Mesenchymal stem cell of the bone marrow (primary cell): ENCODE measurements around a stretch of chr6.

DNA sequence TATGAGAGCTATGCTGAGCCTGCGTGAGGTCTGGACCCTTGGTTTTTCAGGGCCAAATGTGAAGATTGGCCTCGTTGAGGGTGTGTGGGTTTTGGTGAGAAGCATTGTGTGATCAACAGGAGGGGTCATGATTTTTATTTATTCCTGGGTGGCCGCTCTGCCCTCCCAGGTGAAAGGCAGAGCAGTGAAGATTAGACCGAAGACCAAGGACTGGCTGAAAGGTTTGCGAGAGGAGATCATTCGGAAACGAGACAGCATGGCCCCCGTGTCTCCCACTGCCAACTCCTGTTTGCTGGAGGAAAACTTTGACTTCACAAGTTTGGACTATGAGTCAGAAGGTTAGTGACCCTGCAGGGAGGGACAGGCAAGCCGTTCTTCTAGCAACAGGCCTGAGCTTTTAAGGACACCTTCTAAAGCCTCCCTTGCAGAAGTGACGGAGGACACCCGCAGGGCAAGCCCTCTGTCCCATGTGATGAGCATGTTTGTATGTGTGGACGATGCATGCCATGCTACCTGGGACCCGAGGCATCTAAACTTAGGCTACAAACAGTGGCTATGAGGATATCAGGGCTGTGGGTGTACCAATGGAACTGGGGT lies 84.7 kb downstream of the SERAC1 start:
- CAGE, long polyA plus RNA: no peak

- CAGE, long polyA plus RNA: no peak
These were observed 64.0 kb downstream of the GTF2H5 start for GRCh38 chr6:158231961-158232674.

DNA sequence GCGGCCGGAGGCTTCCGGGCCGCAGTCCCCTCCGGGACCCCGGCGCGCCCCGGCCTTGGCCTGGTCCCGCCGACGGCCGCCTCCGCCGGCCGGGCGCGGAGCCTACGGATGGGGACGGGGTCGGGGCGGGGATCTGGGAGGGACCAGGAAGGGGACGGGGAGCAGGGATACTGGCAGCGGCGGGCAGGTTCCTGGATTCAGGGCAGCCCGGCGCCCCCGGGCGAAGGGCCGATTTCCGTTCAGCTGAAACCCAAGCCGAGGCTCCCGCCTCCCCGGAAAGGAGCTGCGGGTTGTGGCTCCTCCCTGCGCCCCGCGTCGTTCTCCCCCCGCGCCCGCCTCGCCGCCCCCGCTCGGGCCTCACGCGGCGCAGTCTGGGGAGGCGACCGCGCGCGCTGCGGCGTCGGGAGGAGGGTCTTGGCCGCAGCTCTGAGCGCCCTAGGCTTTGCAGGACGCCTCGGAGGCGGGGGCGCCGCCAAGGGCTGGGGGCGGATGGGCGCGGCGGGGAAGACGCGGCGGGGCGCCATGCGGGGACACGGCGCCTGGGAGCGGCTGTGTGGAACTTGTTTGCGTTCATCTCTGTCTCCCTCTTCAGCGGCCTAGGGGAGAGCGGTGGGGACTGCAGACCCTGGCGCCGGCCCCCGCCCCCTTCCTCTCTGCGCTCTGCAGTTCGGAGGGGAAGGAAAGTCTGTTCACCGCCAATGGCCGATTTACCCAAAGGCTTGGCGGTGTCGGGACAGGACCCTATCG lies 22.8 kb upstream of the TMEM181 start:
- CAGE, long polyA plus RNA: no peak

DNA sequence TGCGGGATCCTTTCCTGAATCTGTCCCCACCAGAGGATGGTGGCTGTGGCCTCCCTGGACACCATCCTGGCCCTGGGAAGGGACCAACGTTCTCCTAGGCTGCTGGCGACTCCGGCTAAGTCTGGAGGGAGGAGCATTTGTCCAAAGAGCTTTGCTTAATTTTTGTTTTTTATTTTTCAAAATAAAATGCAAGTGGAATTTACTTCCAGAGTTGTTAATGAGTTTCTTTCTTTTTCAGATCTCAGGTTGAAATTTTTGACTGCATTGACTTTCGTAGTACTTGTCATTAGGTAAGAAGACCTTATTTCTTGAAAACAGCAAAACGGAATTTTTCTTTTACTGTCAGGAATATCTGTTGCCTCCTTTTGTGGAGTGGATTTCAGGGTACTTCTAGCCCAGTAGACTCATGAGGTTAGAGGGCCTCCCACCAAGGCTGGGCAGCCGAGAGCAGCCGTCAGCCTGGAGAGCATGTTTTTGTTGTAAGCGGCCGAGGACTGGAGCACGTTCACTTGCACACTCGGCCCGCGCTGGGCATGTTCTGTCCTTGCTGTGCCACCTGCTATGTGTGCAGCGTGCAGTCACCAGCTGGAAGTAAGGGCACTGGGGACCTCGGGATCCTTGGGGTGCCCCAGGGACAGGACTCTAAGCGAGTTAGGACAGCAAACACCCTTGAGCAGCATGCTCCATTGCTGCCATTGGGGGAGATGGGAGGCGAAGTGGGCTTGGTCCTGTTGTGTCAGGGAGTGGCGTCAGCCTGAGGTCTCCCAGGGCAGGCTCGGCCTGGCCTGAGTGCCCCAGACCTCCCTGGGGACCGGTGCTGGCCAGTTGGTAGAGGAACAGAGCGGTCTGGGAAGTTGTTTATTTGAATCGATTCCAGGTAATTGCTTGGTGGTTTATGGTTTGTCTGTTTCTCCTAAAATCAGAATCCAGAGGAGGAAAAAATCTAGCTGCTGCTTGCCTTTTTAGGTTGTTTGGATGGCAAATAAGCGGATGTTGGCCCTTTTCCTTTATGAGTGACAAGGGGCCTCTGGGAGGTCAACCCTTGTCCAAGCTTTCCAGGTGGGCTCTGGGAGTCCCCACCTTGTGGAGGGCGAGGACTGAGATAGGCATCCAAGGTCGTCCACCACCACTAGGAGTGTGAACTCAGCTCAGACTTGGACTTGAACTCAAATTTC lies 18.7 kb downstream of the DYNLT1 start:
- CAGE, long polyA plus RNA: no peak

GRCh38 chr6:158634630-158635318 lies 9.8 kb downstream of the DYNLT1 start:
- CAGE, long polyA plus RNA: no peak

DNA sequence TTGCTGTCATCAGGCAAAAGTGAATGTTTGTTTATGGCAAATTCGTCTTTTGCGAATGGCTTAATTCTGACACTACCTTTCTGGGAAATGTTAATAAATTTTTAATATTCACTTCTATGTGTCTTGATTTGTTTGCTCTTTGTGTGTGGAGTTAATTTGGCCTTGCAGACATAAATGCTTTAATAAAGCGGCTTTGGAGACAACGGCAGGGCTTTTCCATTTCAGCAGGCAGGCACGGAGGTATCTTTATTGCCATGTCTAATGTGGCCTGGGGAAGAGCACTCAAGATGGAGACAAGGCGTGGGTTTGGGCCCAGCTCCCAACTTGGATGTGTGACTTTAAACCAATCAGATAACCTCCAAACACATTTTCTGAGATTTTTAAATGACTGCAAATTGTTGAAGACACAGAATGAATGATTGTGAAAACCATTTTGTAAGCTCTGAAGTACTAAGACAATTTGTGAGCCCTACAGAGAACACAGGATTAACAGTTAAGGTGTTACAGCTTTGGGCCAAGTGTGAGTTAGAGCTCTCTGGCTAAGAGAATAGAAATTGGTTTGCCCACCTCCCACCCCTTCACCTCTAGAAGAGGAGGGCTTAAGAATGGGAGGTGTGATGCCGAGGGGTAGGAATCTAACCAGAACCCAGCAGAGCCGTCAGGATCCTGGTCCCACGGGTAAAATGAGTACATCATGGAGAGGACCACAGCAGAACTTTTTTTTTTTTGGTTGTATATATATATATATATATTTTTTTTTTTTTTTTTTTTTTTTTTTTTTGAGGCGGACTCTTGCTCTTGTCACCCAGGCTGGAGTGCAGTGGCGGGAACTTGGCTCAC lies 9.0 kb downstream of the DYNLT1 start:
- CAGE, long polyA plus RNA: no peak

- CAGE, long polyA plus RNA: no peak
These were observed 4.2 kb downstream of the DYNLT1 start for GRCh38 chr6:158640361-158640660.

DNA sequence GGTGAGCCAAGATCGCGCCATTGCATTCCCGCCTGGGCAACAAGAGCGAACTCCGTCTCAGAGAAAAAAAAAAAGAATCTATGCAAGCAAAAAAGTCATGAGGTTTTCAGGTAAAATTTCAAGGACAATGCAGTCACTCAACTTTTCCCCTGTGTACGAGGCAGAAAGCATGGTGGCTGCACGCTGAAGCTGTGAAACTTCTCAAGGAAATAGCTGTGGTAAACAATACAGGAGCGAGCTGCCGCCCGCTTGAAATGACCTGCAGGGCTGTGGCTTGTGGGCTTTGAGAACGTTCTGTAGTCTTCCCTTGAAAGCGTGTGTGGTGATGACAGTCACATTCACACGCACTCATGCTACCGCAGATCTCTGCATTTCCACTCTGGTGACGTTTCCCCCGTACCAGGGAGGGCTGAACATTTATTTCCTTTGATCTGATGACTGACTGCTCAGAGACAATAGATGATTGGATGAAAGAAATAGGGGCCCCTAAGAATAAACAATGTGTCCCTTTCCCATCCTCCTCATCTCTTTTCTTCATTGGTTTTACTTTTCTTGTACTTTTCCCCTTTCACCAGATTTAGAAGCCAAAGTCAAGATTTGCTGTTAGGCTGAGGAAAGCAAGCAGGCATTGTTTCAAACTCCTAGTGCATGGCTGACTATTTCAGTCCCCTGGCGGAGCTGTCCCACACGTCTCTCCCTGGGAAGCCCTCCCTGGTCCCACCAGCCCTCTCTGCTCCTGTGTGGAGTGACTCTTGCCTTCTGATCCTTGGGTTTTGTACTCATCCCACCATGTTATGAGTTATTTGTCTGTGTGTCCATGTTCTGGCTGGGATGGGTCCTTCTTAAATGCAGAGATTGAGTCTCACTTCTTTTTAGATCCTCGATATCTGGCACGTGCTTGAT lies 3.8 kb downstream of the SYTL3 start:
- CAGE, long polyA plus RNA: no peak

- CAGE, long polyA plus RNA: no peak
These were observed 13.2 kb downstream of the SYTL3 start for GRCh38 chr6:158662732-158663789.

- CAGE, long polyA plus RNA: no peak
These were observed 17.0 kb downstream of the SYTL3 start for GRCh38 chr6:158666644-158667529.

- CAGE, long polyA plus RNA: no peak
These were observed 68.0 kb downstream of the SYTL3 start for GRCh38 chr6:158717632-158718542.

GRCh38 chr6:158720273-158721157 lies 70.7 kb downstream of the SYTL3 start:
- CAGE, long polyA plus RNA: no peak

GRCh38 chr6:158751786-158752436 lies 67.3 kb downstream of the EZR start:
- CAGE, long polyA plus RNA: no peak

DNA sequence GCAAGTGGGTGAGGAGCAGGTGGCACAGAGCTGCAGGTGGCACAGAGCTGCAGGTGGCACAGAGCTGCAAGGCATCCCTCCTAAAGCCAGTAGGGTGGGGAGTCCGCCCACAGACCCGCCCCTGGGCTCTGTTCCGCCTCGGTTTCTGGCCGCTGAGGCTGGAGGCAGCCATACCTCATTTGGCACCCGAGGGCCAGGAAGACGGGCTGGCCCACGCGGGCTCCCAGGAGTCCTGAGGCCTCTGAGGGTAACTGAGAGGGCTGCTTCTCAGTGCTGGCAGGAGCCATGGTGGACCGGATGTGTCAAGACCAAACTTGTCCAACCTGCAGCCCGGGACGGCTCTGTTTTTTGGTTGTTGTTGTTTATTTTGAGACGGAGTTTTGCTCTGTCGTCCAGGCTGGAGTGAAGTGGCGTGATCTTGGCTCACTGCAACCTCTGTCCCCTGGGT lies 60.0 kb downstream of the EZR start:
- CAGE, long polyA plus RNA: no peak

DNA sequence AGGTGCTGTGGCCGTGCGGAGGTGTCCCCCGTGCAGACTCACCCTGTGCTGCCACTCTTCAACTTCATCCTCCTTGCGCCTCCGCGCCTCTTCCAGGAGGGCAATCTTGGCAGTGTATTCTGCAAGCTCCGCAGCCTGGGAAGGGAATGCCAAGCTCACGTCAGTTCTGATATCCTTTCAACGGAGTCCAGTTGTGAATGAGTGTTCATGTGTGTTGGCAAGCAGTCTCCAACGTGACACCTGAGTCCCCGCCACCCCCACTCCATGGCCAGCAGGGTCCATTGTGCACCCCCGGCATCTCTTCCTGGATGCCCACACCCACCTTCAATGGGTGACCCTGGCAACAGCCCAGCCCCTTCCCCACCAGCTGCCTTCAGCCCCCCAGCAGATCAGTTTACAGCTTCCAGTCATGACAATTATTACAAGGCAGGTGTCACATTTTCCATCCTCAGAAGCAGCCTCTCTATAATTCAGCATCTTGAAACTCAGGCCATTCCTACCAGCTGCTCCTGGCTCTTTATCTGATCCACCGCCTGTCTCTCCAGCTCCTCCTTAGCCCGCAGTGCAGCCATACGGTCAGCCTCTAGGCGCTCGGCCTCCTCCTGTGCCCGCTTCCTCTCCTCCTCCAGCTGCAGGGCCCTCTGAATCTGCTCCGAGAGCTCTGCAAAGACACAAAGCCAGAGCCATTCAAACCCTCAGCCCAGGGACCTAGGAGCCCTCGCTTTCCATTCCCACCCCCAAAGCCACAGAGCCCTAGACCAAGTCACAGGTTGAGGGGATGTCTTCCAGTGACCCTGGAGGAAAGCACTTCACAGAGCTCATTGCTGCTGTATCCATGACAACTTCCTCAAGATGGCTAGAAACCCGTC lies 49.6 kb downstream of the EZR start:
- CAGE, long polyA plus RNA: no peak

DNA sequence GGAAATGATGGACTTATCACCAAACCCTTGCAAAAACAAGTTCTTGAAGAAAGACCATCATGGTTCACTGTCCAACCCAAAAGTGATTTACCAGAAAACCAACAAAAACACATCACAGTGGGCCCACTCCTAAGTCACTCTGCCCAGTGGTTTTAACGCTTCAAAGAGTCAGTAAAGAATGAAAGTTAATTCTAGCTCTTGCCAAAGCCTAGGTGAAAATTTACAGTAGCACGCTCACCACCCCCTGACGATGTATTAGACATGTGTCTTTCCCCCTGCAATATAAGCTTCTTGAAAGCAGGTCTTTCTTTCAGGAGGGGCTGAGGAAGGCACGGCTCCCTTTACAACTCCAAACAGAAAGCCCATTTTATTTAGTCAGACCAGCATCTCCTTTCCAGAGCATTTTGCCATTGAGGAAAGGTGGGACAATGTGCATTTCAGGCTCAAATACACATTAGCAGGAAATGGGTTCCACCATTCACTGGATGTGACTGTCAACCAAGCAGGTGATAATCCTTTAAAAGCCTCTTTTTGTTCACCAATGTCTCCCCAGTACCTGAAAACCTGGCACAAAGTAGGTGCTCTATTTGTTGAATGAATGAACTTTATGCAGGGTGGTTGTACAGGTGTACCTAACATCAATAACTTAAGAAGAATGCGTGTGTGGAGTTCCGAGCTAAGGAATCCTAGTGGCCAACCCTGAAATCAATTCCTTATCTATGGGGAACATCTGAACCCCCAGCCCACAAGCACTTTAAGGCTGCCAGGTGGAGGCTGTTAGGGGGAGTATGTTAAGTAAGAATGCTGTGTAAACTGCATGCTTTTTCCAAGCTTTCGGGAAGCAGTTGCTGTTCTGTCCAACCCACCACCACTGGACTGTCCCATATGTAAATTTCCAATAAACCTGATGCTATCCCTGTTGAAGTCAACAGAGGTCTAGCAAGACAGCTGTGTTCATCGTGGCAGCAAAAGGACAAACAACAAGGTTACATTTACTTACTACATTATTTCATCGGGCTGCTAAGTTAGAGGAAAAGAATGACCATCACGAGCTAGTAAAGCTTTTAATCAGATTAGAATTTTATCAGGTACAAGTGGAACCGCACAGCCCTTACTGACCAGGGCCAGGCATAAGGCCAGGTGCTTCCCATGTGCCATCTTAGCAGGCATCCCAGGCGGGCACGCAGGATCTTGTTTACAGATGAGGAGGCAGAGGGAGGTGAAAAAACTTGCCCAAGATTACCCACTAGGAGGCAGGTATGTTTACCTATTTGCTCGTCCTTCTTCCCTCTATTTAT lies 11.2 kb downstream of the EZR start:
- CAGE, long polyA plus RNA: no peak

GRCh38 chr6:158922079-158922488 lies 77.9 kb downstream of the RSPH3 start:
- CAGE, long polyA plus RNA: no peak

DNA sequence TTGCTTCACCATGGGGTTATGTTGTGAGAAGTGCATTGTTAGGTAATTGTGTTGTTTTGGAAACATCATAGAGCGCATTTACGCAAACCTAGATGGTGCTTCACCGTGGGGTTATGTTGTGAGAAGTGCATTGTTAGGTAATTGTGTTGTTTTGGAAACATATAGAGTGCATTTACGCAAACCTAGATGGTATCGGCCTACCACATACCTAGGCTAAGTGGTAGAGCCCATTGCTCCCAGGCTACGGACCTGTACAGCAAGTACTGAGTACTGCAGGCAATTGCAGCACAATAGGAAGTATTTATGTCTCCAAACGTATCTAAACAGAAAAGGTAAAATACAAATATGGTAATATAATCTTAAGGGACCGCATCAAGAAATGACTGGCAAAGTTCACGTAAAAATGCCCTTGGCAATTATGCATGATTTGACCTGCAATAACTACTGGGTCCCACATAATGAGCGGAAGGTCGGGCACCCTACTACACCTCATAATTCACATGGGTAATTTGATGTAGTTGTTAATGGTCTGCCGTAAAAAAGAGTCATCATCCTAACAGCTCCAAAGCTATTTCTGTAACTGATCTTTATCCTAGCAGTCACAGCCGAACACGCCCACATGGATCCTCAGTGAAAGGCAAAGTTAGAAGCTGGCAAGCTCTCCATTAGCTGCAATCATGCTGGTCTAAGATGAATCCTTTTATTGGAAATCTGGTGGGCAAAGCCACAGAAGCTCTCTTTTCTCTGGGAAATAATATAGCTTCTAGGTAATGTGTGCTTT lies 76.0 kb downstream of the RSPH3 start:
- CAGE, long polyA plus RNA: no peak

GRCh38 chr6:159040504-159041175 lies 4.2 kb downstream of the TAGAP start:
- CAGE, long polyA plus RNA: no peak

- CAGE, long polyA plus RNA: no peak
These were observed 3.4 kb downstream of the TAGAP start for GRCh38 chr6:159041176-159042046.